Airway epithelial cell (primary cell): Measurements from ENCODE around the genes IDH3A and ADAMTS7.

DNA sequence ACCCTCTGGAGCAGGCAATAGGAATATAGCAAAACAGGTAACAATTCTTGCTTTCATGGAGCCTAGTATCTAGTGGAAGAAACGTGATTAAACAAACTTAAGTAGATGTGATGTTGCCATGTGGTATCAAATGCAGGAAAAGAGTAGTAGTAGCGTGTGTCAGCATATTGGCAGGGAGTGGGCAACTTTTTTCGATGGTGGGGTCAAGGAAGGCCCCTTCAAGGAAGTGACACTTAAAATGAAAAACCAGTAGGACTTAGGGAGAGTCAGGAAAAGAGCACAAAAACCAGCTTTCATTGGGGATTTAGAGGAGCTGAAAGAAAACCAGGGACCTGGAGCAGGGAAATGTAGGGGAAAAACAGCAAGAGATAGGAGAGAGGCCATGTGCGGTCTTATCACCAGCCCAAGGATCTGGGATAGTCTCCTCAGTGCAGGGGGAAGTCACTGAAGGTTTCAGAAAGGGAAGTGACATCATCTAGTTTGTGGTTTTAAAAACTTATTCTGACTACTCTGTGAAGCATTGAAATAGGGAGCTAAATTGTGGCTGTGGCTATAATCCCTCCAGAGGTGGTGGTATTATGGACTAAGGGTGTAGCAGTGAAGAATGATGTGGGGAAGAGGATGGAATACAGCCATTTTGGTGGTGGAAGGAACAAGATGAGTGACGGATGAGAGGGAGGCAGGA lies 72.5 kb downstream of the HMG20A start:
- RAMPAGE, long total RNA: no peak

- RAMPAGE, long total RNA: no peak
These were observed 167.1 kb downstream of the TBC1D2B start for GRCh38 chr15:77910359-77910901.

- RAMPAGE, long total RNA: no peak
These were observed 69.5 kb downstream of the TBC1D2B start for GRCh38 chr15:78007827-78008566.

- RAMPAGE, long total RNA: no peak
These were observed 28.9 kb downstream of the TBC1D2B start for GRCh38 chr15:78048495-78049054.

DNA sequence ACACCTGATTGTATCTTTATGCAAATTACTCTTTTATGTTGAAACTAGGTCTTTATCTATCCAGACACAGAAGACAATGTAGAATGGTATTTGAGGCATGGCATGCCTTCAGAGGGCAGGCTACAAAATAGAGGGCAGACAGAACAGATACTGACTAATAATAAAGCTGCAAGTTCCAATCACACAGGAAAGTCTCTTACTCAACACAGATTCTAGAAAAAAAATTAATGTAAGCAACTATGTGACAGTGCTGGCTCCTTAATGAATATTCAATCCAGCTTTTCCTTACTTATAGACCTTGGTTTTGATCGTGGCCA lies 27.0 kb downstream of the TBC1D2B start:
- RAMPAGE, long total RNA: no peak

- RAMPAGE, long total RNA: start-site peak on the plus strand at chr15:78149359-78149392, 948 and 216 reads in 2 replicates
These were observed at the start of gene IDH3A for GRCh38 chr15:78148999-78149438. TSS of gene IDH3A (plus strand) at chr15:78149362.

GRCh38 chr15:78266610-78267201 lies 2.3 kb downstream of the DNAJA4 start:
- RAMPAGE, long total RNA: no peak

DNA sequence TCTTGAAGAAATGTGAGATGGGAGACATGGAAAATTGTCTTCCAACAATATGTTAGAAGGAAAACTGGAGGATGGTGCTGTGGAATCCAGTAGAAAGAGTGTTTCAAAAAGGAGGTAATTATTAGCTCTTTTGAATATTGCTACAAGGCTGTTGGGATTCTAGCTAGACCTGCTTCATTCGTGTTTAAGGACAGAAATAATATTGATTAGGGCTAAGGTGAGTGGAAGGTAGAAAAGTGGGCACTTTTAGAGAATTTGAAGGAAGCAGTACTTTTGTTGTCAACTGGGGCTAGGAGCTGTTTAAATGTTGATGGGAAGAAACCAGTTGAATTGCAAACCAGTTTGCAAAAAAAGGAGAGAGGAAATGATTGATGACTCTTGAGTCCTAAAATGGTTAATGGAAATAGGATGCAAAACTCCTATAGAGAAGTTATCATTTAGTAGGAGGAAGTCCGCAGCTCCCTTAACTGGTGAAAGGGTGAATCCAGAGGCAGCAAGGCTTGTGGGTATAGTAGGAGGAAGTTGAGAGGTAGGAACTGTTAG lies 15.2 kb downstream of the IREB2 start:
- RAMPAGE, long total RNA: no peak

DNA sequence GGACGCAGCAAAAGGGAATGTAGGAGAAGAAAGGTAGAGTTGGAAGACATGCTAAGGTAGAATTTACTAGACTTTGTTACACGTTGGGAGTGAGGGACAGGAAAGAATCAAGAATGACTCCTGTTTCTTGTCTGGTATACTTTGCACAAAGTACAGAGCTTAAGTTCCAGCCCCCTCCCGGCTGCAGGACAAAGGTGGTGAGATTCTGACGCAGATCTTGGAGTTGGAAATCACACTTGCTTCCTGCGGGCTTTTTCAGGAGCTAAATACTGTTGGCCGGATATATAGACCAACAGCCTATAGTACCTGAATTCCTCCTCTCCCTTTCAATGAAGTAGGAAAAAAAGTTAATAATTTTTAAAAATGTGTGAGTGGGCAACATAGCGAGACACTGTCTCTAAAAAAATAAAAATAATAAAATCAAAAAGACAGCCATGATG lies 979 bp downstream of the HYKK start:
- RAMPAGE, long total RNA: no peak

GRCh38 chr15:78720100-78720619 lies 79.2 kb upstream of the CHRNB4 start:
- RAMPAGE, long total RNA: no peak

GRCh38 chr15:78780175-78780533 lies 31.1 kb downstream of the ADAMTS7 start:
- RAMPAGE, long total RNA: no peak

DNA sequence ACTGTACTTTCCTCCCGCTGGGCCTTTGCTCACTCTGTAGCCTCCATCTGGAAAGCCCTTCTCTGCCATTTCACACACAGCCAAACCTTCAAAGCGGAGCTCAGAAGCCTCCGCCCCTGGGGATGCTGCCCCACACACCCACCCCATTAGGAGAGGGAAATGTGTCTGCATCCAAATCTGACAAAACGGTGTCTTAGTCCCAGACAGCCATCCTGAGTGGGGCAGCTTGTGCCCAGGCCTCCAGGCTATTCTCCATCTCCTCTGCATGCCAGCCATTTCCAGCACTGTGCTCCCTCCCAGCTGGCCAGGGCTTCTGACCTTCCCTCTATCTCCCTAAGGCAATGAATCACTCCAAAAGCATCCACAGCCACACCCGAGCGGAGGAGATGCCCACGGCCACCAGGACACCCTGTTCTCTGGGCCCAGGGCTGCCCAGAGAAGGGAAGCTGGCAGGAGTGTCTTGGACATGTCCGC lies 13.0 kb downstream of the ADAMTS7 start:
- RAMPAGE, long total RNA: no peak

DNA sequence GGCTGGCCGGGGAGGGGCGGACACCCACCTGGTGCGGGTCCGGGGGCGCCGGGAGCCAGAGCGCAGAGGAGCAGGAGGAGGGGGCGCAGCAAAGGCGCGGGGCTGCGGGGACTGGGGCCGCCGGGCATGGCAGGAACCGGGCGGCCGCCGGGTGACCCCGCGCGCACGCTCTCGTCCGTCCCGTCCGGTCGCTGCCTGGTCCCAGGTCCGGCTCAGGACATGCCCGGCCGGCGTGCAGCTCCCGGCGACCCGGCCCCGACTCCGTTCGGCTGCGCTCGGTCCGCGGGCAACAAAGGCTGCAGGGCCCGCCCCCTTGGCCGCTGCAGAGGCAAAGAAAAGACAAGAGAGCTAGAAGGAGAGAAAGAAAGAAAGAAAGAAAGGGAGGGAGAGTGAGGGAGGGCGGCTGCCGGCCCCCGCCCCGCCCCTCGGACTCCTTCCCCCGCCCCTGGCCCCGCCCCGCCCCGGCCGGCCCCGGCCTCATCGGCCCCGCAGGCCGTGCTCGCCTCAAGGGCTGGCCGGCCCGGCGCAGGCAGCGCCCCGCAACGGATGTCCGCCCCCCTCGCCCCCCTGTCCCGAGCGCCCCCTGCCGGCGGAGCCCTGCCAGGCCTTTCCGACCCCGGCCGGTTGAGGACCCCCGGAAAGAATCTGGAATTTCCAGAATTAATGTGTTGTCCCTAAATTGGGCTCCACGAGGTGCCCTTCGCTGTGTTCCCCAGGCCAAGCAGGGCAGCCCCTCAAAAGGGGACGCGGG lies at the start of gene ADAMTS7:
Gene ADAMTS7 (minus strand): TSS at position 372 of the 751 bp plus-strand sequence.
- RAMPAGE, long total RNA: no peak

GRCh38 chr15:78859746-78860488 lies 12.8 kb upstream of the MORF4L1 start:
- RAMPAGE, long total RNA: no peak

- RAMPAGE, long total RNA: no peak
These were observed 30.5 kb downstream of the CTSH start for GRCh38 chr15:78914139-78914899.

GRCh38 chr15:78936993-78937745 lies 7.7 kb downstream of the CTSH start:
- RAMPAGE, long total RNA: no peak

GRCh38 chr15:78985876-78986331 lies 41.1 kb upstream of the CTSH start:
- RAMPAGE, long total RNA: no peak

DNA sequence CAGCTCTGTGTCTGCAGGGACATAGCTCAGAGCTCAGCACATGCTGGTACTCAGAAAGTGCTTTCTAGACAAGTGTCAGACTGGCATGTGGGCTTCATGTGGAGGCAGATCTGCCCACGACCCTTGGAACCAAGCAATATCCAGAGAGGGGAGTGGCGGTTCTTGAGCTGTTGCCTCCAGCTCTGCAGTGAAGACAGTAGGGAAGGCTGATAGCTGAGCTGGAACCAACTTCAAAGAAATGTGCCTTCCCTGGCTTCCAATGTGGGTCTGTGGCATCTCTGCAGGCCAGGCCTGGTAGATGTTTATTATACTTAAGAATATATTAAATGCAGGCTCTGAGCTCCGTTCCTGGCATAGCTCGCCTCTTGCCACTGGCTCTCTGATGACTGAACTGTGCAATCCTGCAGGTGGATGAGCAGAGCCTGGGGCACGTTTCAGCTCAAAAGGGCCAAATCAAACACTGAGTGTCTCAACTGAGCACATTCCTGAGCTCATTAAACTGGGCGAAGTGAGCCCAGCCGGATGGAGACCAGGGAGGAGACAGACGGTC lies 77.8 kb upstream of the ANKRD34C start:
- RAMPAGE, long total RNA: no peak

DNA sequence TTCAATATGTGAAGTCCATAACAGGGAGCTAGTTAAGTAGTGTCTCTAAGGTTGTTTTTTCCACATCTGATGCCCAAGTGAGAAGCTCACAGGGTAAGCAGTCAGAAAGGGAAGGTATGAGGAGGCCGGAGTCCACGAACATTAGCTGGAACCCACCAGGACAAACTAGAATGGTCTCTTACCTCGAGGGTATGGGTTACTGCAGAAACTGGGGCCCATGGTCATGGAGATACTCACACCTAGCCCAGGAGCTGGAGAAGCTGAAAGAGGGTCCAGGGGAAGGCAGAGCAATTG lies 75.0 kb downstream of the MINAR1 start:
- RAMPAGE, long total RNA: no peak

DNA sequence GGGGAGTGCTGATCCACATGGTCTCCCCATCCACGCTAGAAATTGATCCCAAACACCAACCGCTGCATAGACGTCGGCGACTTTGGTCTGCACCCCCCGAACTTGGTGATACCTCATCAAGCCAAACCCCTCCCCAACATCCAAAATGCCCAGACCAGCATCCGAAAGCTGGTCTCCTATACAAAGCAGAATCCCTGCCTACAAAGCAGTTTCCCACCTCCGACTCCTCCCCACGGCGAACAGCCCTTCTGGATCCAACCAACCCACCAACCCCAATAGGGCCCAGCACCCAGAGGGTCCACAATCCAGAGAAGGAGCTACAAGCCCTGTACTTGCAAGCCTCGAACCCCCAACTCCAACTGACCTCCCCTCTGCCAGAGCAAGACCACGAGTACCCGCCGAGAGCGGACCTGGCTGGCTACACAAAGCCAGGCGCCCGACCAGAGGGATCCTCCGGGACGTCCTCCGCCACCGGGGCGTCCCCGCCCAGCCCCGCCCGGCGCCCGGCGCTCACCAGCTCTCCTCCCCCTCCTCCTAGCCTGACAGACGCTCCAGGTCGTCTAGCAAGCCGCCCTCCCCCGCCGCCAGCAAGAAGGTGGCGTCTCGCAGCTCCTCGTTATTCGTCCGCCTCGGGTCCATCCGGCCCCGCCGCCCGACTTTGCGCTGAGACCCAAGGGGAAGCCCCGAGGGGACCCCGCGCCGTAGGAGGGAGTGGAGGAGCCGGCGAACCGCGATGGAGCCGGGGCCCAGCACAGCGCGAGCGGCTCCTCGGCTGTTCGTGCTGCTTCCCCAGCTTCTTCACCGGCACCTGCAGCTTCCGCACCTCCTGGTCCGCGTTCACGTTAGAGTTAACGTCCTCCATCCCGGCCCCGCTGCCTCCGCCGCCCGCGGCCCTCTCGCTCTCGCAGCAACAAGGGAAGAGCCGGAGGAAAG lies 26.1 kb upstream of the MTHFS start:
- RAMPAGE, long total RNA: no peak